Cardiac ventricle fibroblast (primary cell): Measurements from ENCODE around the genes IL15 and GAB1.

- RAMPAGE, long total RNA, result no peak
Observed at GRCh38 chr4:139471243-139471518, 17.3 kb downstream of the RAB33B start.

DNA sequence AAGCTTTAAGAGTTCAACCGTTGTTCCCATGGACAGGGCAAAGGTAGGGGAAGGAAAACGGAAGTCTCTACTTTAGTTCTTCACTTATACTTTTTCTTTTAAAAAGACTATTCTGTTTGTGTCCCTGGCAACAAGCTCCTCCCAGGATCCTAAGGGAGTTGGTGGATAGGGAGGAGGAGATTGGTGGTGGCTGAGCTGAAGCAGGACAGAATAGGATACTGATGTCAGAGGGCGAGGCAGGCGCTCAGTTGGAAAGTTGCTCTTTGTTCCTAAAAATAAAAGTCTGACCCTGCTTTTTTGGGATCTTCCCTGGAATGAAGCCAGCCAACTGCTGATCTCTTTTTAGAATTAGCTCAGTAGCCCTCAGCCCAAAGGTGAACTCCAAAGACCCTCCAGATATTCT lies 104.7 kb downstream of the MGST2 start:
- RAMPAGE, long total RNA, result no peak

DNA sequence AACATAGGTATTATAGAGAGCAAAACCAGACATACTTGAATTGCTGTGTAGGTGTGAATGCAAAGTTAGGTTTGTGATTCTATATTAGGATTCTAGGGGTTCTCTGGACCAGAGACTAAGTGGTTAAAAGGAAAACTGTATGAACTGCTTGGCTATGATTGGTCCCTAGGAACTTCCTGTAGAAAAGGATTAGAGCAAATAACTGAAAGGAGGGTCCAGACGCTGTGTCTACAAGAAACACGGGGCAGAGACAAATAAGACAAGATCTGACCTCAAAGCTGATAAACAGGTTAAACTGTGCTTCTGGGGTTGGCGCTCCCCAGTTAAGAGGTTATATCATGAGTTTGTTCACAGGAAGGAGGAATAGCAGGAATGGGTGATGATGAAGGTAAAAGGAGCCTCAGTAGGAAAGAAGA lies 183.6 kb downstream of the MGST2 start:
- RAMPAGE, long total RNA, result no peak

DNA sequence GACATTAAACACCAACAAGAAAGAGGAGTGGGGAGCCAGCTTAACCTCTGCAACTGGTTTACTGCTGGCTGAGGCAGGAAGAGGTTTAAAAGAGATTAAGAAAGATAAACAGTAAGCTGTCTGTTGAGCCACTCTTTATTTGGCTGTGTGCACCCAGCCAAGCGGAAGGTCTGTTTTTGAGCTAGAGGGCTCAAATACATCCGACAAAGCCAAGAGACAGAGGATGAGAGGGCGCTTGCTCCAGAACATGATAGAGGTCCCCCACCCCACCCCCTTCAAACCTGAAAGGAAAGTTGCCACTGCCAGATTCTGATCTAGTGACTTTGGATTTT lies 191.4 kb downstream of the MGST2 start:
- RAMPAGE, long total RNA, result no peak

- RAMPAGE, long total RNA, result no peak
Observed at GRCh38 chr4:139861129-139861688, 195.6 kb downstream of the MGST2 start.

GRCh38 chr4:139884331-139885129 lies 218.9 kb downstream of the MGST2 start:
- RAMPAGE, long total RNA, result no peak

DNA sequence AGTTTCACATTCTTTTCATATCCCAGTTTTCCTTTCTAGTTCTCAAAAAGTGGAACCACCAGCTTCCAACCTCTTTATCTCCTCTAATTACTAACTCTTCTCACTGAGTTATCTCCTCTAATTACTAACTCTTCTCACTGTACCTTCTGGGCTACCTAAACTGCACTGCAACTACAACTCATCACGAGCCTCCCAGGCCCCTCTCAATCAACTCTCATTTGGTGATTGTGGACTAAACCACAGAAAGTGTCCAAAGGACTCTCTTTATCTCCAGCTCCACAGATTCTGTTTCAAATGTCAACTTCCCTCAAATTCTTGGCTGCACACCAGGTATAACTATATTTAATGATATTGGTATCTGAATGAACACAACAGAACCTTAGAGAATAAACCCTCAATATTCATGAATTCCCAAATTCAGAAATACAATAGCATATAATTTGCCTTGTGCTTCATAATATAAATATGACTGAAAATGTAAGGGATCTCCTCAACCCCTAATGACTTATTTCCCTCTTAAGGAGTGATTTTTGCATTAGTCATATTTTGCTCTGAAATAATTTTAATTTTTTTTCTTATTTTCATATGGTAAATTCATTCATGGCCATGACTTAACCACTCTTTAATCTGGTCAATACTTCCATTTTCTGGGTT lies 182.8 kb downstream of the MAML3 start:
- RAMPAGE, long total RNA, result no peak

- RAMPAGE, long total RNA, result no peak
Observed at GRCh38 chr4:140028499-140029417, 125.2 kb downstream of the MAML3 start.

- RAMPAGE, long total RNA, result no peak
Observed at GRCh38 chr4:140253503-140253880, 99.5 kb upstream of the MAML3 start.

GRCh38 chr4:140296127-140296761 lies 77.2 kb upstream of the SCOC start:
- RAMPAGE, long total RNA, result no peak

GRCh38 chr4:140297116-140297616 lies 76.3 kb upstream of the SCOC start:
- RAMPAGE, long total RNA, result no peak

GRCh38 chr4:140657312-140658096 lies 88.7 kb upstream of the UCP1 start:
- RAMPAGE, long total RNA, result no peak

- RAMPAGE, long total RNA, result no peak
Observed at GRCh38 chr4:140756186-140756259, 162 bp downstream of the TBC1D9 start.

GRCh38 chr4:141231135-141231755 lies 10.6 kb downstream of the ZNF330 start:
- RAMPAGE, long total RNA, result no peak

DNA sequence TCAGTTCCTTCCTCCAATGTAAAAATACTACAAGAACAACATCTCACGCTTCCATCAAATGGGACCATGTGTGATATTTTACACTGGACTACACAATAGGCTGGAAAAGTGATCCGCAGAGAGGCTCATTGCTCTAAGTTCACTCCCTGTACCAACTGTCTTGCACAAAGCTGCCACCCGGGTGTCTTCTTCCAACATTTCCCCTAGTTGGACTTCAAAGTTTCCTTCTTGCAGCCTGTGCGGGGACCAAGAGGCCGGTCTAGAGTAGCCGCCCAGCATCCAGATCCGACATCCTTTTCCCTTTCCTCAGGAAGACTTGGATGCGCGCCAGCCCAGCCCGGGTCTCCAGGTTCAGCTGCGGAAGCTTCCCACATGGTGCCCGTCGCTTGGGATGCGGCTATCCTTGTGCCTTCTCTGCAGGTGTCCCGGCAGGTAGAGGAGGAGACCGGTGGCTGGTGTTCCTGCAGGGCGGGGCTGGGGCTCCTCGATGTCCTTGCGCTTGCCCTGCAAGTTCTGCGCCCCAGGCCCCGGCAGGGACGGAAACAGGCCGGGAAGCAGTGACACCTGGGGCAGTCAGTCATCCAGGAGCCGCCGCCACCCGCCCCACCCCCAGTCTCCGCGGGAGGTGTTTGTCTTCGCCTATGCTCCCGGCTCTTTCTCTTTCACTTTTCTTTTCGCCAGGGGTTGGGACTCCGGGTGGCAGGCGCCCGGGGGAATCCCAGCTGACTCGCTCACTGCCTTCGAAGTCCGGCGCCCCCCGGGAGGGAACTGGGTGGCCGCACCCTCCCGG lies at the start of gene IL15:
TSS of gene IL15 (plus strand) at position 671 of the 790 bp plus-strand sequence.
- RAMPAGE, long total RNA, result no peak

DNA sequence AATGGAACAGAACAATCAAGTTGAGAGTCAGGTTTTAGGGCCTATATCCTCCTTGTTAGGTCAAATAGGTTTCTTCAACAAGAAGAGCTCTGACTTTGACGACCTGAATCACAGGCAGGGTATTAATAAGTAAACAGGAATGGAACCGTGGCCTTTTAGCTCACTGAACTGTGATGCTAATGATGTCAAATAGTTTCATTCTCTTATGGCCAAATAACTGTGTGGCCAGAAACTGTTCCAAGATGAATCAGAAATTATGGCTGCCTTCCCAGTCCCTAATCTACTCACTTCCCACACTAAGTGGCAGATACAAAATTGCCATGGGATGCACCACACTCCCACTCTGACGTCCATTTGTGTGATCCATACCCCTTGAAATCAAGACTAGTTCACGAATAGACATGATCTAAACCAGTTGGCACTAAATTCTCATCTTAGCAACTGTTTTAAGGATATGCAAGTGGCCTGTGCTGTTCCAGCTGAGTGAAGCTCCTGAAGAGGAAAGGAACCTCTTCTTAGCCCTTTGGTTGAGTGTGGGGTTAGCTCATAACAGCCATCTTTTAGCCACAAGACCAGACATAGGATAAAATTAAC lies 455.4 kb downstream of the IL15 start:
- RAMPAGE, long total RNA, result no peak

DNA sequence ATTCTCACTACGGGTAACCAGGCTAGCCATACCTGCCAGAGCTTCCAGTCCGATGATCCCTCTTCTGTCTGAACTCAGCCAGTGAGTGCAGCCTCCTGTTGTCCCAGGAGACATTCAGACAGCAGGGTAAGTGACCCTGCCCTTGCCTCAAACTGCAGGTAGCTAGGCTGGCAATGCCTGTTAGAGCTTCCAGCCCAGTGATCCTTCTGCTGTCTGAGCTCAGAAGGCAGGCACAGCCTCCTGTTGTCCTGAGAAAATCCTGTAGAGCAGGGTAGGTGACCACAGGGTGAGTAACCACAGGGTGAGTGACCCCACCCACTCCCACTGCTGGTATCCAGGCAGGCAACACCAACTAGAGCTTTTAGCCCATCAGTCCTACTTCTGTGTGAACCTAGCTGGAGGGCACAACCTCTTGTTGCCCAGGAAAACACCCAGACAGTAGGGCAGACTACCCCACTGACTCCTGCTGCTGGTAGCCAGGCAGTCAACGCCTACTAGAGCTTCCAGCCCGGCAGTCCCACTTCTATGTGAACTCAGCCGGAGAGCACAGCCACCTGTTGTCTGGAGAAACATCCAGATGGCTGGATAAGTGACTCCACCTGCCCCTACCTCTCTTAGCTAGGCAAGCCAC lies 371.8 kb downstream of the INPP4B start:
- RAMPAGE, long total RNA, result no peak

DNA sequence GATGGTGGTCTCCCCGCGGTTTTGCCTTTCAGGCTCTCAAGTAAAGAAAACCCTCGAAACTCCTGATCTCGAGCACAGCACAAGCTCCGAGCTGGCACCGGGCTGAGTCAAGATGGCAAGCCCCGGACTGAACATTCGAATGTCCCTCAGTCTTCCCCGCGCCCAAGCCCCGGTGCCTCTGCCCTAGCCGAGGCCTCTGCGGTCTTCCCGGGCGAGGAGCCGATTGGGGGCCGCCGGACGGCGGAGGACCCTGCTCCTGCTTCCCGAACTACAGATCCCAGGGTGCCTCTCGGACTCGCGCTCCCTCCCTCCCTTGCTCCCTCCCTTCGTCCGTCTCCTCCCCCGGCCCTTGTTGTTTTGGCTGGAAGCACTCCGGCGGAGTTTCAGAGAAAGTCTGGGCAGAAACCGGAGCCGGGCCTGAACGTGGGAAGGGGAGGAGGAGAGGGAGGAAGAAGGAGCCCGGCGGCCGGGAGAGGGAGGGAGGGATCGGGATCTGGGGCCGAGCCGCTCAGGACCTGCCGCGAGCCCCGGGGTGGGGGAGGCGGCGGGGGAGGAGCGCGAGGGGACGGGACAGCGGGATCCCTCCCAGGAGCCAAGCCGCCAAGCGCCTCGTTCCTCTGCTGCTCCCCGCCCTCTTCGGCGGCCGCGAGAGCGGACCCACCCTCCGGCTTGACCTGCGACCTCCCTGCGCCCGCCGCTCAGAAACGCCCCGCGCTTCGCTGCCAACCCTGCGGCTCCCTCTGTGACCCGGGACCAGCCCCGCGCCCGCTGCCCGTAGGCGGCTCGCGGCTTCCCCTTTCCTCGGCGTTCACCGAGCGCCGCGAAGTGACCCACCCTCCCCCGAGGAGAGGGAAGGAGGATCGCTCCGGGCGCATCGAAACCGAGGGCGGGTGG lies 602 bp upstream of the GAB1 start:
- RAMPAGE, long total RNA, result no peak

DNA sequence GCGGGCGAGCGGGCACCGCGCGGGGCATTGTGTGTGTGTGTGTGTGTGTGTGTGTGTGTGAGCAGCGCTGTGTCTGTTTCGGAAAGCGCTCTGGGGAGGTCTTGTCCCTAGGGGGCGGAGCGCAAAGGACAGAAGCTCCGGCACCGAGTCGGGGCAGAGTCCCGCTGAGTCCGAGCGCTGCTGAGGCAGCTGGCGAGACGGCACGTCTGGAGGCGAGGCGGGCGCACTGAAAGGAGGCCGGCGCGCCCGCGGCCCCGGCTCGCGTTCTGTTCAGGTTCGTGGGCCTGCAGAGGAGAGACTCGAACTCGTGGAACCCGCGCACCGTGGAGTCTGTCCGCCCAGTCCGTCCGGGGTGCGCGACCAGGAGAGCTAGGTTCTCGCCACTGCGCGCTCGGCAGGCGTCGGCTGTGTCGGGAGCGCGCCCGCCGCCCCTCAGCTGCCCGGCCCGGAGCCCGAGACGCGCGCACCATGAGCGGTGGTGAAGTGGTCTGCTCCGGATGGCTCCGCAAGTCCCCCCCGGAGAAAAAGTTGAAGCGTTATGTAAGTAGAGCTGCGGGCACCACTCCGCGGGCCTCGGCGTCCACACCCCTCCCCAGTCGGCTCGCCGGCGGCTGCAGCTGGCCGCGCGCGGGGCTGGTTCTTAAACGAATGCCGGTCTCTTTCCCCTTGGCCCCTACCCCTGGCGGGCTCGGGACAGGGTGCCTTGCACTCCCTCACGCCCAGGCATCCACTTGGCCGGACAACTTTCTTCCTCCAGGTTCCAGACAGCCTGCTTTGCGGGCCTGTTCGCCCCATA lies at the start of gene GAB1:
TSS of gene GAB1 (plus strand) at position 156 of the 796 bp plus-strand sequence.
- RAMPAGE, long total RNA, result no peak

DNA sequence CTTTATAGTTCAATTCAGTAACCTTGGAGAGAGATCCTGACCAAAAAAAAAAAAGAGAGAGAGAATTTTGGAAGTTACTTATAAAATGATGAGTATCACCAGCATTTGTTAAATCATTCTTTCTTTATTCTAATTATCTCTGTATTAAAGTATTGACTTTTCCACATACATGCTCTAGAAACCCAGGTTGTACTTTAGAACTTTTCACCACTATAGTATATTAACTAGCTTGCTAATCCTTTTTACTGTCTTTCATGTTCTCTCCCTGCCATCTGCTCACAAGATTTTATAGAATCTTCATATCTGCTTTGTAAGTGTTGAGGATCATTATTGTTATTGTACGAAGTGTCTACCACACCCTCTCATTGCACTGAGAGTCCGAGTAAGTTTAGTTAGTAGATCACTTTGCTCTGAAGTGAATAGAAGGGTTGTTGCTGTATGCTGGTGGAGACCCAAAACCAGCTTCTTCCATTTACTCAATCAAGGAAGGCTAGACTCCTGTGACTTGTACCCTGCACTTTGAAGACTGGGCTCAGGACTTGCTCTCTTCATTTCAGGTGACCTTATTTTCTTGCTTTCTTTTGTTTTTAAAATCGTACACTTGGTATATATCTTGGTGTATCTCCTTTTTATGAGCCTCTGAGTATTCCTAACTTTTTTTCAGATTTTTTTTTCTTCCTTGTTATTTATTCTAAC lies 17.1 kb downstream of the GAB1 start:
- RAMPAGE, long total RNA, result no peak